Measurements from ENCODE around the genes PODN, ACOT11 and MROH7.

DNA sequence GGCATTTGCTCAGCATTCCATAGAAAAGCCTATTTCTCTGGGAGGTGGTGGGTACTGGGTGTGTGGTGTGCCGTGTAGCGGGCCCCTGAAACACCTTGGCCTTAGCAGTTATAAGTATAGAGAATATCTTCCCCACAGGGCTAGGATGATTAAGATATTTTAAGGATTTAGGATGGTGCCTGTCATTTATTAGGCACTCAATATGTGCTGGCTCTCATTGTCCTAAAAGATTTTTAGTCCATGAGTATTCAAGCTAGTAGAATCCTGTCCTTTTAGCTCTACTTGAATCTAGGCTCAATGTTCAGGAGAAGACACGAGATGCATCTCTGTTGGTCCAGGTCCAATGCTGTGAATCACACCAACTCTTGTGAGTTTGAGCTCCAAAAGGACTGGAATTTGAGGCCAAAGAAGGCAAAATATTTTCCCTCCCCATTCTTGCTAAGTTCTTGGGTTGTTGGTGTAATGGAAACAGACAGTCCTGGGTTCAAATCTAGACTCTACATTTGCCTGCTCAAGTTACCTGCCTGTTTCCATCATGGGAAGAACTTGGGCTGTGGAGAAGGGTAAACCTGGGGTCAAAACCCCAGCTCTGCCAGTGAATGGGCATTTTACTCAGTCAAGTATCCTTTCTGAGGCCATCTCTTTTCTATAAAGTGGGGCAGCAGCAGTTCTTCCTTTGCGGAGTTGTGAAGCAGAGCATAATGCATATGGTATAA, 1.4 kb upstream of the PODN start:
- RRBS: no CpG with 5 or more reads among the region's 4 CpGs

DNA sequence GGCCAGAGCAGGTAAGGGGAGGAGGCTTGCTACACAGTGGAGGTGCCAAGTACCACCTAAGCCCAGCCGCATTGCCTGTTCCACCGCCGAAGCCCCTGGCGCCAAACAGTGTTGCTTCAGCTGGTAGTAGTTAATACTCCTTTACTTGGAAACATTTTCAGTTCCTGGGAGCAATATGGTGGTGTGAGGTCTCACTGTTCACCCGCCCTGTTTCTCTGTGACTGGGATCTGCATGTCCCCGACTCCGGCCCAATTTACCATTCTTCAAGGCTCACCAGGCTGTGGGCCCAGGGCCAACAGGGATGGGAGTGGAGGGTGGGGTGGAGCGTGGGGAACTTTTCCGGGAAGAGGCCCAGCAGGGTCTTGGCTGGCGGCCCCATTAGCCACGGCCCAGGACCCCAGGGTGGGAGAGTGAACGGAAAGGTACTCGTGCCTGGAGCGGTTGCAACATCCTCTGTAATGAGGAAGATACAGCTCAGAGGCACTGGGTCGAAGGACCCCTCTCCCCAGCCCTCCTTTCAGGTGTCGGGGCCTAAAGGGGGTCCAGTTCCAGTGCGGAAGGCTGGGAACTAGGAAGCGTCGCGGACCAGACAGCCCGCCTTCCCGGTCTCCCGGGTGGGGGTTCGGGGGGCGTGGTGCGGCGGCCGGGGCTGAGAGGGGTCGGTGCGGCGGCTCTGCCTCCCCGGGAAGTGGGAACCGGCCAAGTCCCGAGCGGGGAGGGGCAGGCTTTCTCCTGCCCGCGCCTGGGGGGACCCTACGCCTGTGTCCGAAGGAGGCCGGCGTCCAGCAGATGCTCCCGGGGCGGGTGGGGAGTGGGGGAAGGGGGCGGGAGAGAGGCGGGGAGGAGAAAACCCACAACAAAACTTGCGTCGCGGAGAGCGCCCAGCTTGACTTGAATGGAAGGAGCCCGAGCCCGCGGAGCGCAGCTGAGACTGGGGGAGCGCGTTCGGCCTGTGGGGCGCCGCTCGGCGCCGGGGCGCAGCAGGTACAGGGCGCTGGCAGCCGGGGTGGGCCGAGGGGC, at the start of gene PODN:
Gene PODN, plus strand, starts transcription at position 890 of the 1,021 bp plus-strand sequence.
- RRBS: 4% methylated on average over 14 of the region's 65 CpGs

- RRBS: no CpG with 5 or more reads among the region's 15 CpGs
These were observed 20.9 kb downstream of the SLC1A7 start for GRCh38 chr1:53121483-53122082.

DNA sequence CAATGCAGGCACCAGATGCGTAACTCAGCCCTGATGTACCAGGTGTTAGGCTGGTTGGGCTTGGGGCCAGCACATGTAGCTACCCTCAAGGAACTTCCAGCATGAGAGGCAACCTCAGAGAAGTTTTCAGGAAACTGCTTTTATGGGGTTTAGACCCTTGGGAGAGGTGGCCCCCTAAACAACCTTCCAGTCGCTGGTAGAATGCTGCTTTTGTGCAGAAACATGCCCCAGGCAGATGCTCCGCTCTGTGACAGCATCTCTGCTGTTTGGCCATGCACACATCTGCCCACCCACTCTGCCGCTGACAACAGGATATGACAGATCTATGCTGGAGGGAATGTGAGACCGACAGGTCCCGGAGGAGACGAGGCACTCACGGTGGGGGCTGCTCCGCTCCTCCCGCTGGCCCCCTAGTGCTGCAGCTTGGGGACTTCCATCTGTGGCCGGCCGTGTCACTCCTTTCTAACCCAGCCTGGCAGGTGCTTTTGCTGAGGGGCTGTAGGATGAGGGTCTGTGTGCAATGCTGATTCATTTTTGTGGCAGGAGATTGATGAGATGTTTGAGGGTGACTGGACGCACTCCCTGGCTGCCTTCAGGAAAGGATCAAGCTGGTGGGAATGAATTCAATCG, 49.1 kb upstream of the DMRTB1 start:
- RRBS: 6% methylated on average over 4 of the region's 14 CpGs

- RRBS: no CpG with 5 or more reads among the region's 9 CpGs
These were observed 42.2 kb upstream of the DMRTB1 start for GRCh38 chr1:53416967-53417449.

DNA sequence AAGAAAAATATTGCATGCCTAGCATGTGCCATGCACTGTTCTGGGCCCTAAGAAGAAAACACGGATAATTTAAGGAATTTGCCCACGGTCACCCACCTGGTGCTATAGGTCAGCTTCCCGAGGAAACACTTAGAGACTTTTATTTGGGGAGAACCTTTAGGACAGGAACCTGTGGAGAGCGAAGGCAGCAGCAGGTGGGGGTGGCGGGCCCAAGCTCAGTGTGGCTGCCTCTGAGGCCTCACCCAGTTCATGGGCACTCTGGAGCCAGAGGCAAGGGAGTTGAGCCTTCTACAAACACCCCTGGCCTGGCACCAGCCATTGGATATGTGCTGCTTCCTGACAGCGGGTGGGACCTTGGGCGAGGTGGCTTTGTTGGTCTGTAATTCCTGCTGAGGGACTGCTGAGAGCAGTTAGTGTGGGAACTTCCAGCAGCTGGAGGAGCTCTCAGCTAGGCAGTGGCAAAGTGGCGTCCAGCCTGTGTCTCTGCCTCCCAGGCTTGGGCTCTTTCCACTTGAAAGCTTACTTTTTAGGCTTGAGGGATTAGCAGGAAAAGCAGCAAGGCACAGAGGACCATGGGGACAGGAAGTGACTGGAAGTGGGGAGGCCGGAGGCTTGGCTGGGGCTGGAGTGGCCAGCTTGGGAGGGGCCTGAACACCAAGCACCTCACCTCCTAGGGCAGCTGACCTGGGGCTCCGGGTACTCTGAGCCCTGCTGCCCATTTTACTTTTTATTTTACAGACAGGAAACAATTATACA, 19.1 kb downstream of the MRPL37 start:
- RRBS: 56% methylated on average over 2 of the region's 10 CpGs

DNA sequence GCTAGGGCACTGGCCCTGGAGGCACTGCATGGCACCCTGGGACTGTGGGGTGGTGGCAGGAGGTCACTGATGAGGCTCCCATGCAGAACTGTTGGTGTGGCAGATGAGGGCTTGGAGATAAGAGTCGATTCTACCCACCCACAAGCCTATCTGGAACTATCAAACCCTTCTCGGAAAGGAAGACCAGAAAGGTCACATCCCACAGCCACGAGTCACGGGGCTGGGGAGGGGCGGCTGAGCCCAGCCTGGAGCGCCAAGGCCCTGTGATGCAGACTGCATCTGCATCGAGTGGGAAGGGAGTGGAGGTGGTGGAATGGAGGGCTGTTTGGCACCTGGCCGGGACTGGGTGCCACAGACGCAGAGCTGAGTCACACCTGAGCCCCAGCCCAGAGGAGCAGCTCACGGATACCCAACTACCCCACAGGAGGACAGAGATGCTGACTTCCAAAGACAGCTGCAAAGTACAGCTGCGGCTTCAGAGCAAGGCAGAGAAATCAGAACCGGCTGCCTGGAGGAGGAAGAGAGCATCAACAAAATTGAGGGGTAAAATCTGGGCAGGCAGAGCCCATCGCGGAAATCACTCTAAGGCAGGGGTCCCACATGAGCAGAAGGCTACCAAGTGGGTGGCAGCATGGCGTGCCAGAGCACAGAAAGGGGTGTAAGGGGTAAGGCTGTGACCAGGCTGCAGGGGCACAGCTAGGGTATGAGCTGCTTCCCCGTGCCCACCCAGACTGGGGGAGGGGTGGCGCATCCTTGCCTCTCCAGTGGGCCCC, 29.7 kb downstream of the MRPL37 start:
- RRBS: no CpG with 5 or more reads among the region's 17 CpGs

- RRBS: no CpG with 5 or more reads among the region's 21 CpGs
These were observed 41.0 kb downstream of the MRPL37 start for GRCh38 chr1:54240522-54241784.

GRCh38 chr1:54263077-54263731, 63.2 kb downstream of the MRPL37 start:
- RRBS: no CpG with 5 or more reads among the region's 19 CpGs

- RRBS: no CpG with 5 or more reads among the region's 19 CpGs
These were observed 79.0 kb downstream of the MRPL37 start for GRCh38 chr1:54278514-54279725.

DNA sequence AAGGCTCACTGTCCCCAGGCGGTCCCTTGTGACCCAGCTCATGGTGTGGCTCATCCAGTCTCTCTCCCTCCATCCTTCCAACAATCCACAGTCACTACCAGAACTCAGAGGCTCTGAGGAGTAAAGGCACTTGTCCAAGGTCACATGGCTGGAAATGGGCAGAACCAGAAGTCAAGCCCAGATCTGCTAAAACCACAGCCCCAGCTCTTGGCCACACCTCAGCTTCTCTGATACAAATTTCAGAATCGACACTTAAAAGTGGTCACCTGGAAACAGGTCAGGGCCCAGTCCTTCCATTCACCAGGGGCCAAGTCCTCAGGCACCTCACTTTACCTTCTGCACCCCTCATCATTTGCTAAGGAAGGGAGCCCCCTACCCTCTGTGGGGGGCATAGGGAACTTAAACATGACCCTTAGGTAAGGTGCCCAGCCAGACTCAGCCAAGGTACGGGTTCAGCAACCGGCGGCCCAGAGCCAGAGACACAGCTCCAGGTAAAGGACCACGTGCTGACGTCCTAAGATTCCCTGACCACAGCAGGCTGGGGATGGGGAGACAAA, 90.0 kb downstream of the MRPL37 start:
- RRBS: no CpG with 5 or more reads among the region's 7 CpGs

DNA sequence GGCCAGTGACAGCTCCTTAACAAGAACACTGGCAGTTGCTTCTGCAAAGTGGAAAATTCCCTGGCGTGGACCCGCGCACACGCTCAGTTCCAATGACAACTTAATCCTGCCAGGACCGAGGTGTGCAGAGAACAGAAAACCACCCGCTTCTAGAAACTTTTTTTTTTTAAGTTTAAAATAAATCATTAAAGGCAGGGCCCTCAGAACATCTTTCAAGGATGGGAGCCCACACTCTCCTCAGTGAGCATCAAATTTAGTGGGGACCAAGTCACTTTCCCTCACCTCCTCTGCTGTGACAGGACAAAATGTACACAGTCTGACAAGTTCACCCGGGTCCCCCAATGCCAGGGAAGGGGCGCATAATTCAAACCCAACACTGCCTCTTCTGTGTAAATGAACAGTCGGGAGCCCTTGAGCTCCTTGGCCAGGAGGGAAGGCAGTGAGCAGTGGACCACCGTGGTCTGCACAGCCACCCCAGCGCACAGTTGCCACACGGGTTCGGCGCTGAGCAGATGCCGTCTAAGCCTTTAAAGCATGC, 91.1 kb downstream of the MRPL37 start:
- RRBS: no CpG with 5 or more reads among the region's 15 CpGs

- RRBS: no CpG with 5 or more reads among the region's 17 CpGs
These were observed 124.8 kb downstream of the MRPL37 start for GRCh38 chr1:54324570-54325345.

GRCh38 chr1:54327213-54328033, 127.5 kb downstream of the MRPL37 start:
- RRBS: no CpG with 5 or more reads among the region's 13 CpGs

- RRBS: no CpG with 5 or more reads among the region's 6 CpGs
These were observed 163.2 kb upstream of the ACOT11 start for GRCh38 chr1:54384629-54385416.

DNA sequence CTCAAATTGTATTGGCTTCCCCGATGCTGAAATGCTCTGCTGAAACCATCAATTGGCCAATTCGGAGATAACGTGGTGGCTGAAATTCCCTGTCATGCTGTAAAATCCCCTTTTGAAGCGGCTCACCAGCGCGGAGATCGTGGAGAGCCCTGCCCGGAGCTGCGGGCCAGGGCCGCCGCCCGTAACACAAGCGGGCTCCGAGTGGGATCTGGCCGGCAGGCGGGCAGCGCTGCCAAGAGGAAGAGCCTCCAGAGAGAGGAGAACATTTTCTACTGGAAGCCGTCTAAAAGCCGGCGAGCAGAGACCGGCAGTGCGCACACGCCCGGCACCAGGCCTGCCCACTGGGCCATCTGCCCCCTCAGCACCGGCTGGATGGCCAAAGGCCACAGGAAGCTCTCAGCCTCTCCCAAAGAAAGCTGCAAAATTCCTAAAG, 157.4 kb upstream of the ACOT11 start:
- RRBS: 30% methylated on average over 14 of the region's 25 CpGs

DNA sequence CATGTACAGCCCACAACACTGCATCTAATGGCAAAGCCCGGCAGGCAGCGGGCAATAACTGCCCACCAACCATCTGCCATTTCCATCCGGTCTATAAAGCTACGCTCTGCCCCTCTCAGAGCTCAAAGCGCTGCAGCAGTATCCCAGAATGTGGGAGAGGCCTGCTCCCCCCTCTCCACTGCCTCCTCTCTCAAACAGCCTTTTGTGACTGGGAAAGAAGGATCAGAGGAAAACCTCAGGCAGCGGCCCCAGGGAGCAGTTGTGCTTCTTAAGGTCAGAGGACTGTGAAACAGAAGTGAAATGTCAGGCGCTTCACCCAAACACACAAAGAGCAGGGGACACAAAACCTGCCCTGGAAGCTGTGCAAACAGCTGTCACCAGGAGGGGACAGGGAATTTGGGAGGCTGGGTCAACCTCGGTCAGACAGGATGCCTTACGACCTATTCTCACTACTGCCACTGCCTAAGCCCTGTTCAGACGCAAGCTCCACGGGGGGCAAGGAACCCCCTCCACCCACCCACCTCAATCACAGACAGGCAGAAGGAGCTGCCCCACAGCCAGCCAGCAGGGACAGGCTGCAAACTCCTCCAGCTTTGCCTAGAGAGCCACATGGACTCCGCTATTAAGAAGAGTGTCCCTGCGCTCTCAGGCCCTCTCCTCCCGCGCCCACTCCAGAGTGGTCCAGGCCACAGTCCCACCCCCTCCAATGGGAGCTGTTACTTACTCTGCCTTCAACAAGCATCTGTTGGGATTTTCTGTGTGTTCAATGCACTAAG, 156.5 kb upstream of the ACOT11 start:
- RRBS: 88% methylated on average over 1 of the region's 15 CpGs

DNA sequence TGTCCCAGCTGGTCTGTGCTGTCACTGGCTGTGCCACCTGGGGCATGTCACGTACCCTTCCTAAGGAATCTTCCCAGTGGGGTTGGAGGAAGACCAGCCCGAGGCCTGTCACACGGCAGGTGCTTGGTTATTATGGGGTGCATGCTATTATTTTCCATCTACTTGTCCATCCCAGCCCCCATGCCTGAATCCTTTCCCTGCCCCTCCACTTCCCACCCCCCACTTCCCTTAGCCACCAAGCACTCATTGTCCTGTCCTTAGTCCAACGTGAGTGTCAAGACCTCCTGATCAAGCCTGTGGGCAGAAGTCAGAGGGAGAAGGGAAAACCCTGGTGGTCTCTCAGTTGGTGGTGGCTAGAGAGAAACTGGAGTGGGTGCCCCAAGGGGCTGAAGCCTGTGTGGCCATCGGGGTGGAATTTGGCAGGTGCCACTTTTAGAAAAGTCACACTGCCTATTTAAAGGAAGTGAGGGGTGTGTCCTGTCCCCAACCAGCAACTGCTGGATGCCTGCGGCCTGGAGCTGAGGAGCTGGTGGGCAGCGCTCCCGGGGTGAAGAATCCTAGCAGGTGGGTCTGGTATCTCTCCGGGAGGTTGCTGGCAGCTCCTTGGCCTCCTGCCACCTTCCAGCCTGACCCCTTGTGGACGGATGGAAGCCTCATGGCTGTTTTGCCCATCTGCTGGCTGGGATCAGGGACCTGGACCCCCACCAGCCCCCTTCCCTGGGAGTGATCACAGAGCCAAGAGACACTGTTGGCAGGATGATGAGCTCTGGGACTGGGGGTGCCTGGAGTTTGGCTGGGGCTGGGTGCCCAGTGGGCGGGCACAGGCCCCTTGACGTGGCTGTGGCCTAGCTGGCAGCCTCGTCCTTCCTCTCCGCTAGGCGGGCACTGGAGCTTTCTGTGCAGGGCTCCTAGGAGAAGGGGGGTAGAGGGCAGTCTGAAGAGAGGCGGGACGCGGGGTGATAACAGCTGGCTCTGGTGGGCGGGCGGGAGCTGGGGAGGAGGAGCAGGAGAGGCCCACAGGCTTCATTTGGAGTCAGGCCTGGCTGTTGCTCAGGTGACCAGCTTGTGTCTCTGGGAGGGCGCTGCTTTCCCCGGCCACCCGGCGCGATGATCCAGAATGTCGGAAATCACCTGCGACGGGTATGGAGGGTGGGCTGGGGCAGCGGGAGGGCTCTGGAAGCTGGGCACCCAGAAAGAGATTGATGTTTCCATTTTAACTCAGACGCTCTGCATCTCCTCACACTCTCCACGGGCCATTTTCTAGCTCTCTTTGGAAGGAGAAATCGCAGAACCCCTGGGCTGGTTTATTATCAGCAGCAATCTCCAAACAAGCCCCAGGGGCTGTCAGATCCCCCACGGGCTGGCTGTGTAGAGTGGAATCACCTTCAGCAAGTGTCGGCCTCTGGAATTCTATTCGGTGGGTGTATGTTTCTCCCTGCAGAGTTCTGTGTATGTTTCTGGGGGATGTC, at the start of gene ACOT11:
Gene ACOT11, plus strand, starts transcription at position 1,026 of the 1,469 bp plus-strand sequence.
- RRBS: no CpG with 5 or more reads among the region's 35 CpGs

DNA sequence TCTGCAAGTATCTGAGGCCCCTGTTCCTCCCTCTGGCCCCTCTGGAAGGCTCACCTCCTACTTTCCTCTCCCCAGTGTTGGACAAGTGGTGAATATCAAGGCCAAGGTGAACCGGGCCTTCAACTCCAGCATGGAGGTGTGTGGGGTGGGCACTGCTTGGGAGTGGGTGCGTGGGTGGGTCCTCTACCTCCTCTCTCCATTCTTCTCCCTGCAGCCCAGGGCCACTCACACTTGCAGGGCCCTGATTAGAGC, 30.9 kb downstream of the FAM151A start:
- RRBS: no CpG with 5 or more reads among the region's 2 CpGs

- RRBS: no CpG with 5 or more reads among the region's 3 CpGs
These were observed at the start of gene MROH7 for GRCh38 chr1:54641585-54641999. Gene MROH7 (plus strand): TSS chr1:54641786.